Ureter (tissue), 1 donor: Measurements from ENCODE around the genes GLRA1, GRIA1 and HAND1.

DNA sequence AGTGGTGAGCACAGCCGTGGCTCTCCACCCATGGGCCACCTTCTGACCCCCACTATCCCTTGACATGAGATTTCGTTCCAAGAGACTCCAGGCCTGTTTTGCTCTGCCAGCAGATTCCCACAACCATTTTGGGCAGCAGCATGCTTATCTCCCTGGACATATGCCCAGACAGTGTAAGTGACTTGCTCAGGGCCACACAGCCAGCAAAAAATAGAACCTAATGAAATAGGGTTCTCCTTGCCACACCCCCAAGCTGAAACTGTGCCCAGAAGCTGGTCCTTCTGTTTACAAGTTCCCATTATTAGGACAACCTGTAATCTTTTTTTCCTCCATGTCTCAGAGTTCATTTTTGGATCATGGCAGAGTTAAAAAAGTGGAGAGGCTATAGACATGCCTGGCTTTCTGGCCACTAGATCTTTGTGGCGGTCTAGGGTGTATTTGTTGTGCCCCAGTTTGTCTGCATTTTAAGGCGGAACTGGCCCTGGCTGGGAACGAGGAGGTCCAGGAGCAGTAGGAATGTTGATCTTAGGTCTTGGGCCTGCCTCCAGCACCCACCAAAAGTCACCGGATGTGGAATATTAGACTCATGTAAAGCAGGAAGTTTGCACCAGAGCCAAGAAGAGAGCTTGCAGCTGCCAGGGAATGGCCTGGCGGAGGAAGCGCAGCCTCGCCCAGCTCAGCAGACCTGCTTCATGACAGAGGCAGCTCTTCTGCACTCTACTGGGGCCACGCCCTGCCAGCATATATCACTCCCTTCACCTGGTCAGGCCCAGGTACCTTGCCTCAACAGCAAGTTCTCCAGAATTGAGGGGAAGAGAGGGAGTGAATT is 3.1 kb downstream of the GPX3 start:
- PRO-cap = no peak

DNA sequence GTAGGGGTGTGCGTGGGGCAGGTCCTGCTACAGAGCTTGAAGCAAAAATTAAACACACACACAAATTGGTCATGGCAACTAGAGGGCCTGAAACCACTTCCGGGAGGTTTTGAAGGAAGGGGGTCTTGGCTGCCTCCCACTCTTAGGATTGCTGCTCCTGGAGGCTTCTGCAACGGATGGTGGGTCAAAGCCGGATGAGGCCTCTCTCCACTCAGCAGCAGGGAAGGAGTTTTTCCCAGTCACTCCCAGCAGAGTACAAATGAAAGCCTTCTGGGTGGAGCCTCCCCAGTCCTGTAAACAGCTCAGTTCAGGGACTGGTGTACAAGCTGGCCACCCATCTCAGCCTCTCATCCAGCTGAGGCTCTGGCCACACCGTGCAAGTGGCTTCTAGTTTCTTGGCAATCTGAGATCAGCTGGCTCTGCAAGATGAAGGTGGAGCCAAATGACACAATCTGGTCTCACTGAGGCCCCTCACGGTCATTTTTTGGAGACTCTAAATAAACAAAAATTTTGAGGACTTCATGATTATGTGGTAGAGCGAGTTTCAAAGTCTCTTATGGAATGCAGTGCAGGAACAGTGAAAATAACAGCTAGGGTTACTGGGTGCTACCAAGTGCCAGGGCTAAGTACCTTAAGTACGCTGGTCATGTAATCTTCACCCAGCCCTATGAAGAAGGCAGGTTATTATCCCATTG is 10.0 kb downstream of the GPX3 start:
- PRO-cap = no peak

GRCh38 chr5:151059853-151060350 is 20.9 kb downstream of the TNIP1 start:
- PRO-cap = no peak

- PRO-cap = no peak
Measured at GRCh38 chr5:151063346-151064077, 17.3 kb downstream of the TNIP1 start.

- PRO-cap = no peak
Measured at GRCh38 chr5:151158051-151158772, 633 bp upstream of the ANXA6 start.

- PRO-cap = no peak
Measured at GRCh38 chr5:151595073-151595723, 4.1 kb upstream of the FAT2 start.

DNA sequence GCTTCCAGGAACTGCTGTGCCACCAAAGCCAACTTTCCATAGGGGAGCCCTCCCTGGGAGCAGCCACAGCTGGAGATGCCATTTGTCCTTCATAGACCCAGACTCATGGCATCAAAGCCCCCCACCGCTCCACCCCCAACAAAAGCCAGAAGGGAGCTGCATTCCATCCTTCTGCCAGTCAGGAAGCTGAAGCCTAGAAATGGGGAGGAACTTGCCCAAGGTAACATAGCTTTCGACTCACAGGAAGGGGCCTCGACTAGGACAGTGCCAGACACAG is 28.9 kb upstream of the FAT2 start:
- PRO-cap = no peak

DNA sequence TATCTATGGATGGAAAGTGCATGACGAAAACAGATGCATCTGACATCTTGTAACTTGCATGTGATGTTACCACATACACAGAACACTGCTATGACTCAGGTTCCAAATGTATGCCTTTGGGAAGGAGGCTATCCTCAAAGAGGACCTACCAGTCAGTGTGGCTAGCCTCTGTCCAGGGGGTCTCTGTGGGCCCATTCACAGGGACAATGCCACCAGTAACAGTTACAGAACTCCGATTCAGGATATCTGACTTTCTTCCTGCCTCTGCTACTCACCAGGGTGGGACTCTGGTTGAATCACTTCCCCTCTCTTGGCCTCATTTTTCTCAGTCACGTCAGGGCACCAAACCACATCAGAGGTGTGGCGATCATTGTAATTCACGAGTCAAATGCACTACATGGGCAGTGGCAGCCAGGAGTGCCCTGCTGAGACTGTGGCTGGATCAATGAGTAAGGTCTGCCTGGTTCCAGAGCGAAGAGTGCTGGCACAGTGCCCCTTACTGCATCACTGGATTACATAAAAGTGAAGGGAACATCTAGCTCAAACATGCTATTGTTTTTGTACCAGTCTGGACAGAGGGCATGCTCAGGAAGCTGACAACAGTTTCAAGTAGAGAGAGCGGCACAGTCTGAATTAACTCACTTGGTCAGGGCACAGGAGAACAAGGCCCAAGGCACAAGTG is 13.2 kb downstream of the ATOX1 start:
- PRO-cap = no peak

DNA sequence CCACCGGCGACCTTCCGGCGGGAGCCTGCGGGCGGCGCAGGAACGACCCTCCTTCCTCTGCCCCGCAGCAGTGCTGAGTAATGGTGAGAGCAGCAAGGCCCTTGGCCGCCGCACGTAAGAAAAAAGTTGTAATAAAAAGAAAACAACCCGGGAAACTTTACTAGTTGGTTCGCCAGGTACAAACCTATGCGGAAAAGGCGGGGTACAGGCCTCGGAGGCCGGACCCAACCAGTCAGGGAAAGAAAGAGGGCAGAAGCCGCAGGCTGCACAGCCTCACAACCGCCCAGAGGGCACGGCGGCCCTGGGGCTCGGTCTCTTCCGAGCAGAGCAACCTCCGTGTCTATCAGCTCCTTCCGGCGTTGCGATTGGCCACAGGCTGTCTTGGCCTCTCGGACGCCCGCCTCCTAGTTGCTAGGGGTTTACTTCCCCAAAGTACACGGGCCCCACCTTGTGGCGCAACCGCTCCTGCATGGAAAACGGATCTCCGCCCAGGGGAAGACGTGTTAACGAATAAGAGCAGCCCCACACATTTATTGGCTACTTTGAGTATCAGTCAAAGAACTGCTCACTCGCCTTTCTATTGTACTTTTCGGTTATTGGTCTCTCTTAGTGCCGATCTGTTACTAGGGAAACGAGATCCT is 504 bp upstream of the G3BP1 start:
- PRO-cap = unidirectional peak, minus-strand start at position 125 of the sequence; unidirectional peak, minus-strand start at position 294 of the sequence

- PRO-cap = no peak
Measured at GRCh38 chr5:151924773-151925046, at the start of gene GLRA1. Gene GLRA1, minus strand, starts transcription at chr5:151924851.

DNA sequence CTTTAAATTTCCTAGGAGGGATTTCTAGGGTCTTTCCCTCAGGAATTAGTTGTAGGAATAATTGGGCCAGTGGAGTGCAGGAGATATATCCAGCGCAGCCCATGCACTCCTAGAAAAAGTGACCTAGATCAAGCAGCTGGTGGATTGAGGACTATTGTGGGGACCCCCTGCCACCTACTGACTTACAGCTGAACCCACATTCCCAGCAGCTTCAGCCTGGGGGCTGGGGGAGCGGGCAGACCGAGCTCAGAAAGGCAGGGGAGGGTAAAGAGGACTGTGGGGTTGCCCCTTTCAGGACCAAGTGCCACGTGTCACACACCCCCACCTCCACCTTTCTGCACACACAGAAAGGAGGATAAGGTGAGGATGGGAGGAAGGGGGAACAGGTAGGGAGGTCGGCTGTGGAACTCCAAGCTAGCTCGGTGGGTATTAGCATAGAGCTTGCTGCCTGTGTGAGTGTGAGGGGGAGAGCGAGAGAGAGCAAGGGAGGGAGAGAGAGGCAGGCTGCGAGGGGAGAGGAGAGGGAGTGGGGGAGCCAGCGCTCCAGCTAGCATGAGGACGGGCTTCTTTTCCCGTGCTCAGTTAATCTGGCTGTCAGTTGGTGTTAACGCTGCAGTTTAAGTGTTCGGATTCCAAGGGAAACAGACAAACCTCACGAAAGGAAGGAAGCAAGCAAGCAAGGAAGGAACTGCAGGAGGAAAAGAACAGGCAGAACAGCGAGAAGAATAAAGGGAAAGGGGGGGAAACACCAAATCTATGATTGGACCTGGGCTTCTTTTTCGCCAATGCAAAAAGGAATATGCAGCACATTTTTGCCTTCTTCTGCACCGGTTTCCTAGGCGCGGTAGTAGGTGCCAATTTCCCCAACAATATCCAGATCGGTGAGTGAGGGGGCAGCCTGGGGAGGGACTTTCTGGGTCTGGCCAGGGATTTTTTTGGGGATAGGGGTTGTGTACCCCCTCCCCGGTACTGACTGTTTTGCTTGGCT is at the start of gene GRIA1:
GRIA1 (plus strand) TSS at position 581 of the 988 bp plus-strand sequence.
- PRO-cap = no peak

DNA sequence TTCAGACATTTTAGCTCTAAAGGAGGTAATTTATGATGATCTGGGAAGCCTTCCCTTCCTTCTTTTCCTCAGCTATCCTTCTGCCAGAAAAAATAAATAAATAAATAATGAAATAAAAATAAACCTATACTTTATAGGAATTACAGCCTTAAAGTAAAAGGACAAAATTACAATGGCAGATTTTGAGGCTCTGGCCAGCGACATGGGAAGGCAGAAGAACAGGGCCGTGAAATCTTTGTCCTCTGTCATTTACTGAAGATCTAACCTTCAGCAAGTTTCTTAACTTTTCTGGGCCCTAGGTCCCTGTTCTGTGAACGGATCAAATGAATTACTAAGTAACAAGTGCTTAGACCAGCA is 68.8 kb downstream of the FAM114A2 start:
- PRO-cap = no peak

GRCh38 chr5:154014992-154015396 is 23.7 kb downstream of the FAM114A2 start:
- PRO-cap = no peak

- PRO-cap = no peak
Measured at GRCh38 chr5:154202526-154203407, 12.2 kb downstream of the GALNT10 start.

DNA sequence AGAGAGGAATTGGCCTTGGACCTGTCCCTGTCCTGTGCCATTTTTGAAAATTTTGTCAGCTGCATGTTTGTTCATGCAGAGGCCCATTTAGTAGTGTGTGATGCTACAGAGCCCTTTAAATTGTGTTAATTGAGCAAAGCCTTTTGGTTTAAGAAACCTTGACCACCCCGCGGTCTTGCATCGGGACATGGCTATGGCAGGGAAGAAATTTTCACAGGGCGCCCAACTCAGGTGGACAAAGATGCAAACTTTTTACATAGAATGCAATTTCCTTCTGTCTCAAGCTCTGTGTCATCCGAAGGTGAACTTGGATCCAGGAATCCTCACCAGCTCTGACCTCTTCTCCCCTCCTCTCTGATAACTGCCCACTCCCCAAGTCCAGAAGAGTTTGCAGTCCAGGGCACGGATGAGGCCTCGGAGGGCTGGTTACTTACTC is 93.1 kb upstream of the SAP30L start:
- PRO-cap = unidirectional peak, minus-strand start at position 176 of the sequence

- PRO-cap = no peak
Measured at GRCh38 chr5:154478010-154479094, at the start of gene HAND1. Gene HAND1, minus strand, starts transcription at chr5:154478227.

DNA sequence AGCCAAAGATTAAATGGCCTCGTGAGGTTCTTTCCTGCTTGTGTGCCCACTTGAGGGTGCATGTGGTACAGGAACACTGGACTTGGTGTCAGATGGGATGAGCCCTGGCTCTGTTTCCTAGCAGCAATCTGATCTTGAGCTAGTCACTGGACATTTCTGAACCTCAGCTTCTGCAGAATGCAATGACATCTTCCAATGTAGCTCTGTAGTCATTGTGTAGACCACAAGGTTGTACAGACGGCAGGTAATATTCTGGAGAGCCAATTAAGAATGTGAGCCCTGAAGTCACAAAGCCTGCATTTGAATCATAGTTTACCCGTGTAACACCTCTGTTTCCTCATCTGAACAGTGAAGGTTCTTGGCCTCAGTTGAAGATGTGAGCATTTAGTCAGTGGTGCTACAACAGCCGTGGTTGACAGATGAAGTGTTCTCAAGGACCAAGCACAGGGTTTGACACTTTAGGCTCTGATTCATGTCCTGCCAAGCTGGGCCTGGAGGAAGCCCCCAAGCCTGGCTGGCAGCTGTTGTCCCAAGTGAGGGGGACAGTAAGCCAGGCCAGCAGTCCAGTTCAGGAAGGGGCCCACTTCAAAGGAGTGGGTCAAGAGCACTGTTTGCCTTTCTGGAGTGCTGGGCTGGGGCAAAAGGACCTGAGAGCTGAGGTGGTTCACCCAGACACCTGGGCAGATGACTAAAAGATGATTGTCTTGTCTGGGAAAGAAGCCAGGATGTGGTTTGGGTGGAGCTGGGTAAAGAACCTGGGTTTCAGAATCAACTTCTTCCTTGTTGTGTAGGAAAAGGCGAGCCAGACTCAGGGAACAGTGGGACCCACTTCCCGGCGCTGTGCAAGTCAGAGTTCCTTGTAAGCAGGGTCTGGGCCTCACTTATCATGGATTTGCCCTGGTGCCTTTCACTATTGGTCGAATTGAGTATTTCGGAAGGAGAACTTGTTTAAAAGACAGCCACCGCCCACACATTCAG is 20.7 kb downstream of the FAXDC2 start:
- PRO-cap = no peak

DNA sequence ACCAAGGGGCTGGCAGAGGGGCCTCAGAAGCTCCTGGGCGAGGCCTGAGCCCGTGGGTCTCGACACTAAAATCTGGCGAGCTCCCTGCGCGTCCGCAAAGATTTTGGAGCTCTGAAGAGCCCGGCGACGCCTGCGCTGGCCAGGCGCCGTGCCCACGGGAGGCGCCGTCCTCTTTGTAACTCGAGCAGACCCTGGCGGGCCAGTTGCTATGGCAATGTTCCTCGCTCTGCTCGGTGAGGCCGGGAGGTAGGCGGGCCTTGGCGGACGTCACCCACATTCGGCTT is 837 bp upstream of the CNOT8 start:
- PRO-cap = bidirectional peak, plus-strand start outside the sequence, minus-strand start at position 182 of the sequence

DNA sequence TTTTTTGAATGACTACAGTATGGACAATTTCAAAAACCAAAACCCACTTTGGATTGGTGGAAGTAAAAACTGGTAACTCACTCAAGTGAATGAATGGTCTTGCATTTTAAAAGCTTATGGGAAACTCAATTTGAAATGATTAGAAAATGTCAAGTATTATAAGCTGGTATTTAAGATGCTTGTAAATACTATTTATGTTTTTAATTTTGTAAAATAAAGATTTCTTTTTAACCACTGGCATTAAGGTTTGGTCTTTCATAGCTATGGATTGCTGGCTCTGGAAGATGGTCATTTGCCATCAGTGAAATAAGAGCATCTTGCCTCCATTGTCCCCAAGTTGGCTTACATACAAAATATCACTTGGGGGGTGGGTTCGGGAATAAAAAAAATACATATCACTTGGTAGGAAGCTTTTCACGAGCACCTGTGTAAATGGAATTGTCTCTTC is 18.1 kb downstream of the CNOT8 start:
- PRO-cap = no peak

GRCh38 chr5:155156648-155157067 is 143.1 kb downstream of the KIF4B start:
- PRO-cap = no peak